Measurements from ENCODE around the genes P4HA3 and PGM2L1.

DNA sequence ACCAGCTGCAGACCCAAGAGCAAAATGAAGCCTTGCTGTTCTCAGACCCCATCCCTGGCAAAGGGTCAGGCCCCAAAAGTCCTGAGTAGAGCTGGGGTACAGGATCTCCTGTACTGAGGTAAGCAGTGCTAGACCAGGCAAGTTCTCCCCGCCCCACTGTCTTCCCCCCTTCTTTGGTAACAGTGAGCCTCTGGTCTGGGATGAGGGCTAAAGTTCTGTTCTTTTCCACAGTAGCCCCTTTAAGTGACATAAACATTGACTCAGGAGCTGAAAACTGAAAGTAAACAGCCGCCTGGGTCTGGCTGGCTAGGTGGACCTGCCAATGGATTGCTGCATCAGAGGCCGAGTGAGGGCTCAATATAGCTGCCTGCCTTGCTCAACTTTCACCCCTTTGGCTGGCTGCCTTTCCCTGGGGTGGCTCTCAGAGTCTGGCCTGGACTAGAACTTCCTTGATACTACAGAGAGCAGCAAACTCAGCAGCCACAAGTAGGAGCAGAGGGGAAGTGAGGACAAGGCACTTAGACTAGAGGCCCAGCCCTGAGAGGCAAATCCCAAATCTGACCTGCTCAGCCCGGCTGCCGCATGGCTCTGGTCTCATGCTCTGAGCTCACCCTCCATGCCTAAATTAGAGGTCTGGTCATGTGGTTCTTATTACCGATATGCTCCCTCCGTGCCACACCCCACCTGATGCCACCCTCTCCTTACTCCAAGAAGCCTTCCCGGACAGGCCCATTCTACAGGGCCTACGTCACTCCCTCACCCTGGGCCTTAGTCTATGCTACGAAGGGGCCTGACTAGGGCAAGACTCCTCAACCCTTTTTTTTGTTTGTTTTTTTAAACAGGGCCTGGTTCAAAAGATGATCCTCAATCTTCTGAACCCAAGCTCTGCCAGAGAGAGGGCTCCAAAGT, 9.6 kb upstream of the UCP3 start:
- RRBS, result no CpG with 5 or more reads among the region's 10 CpGs

DNA sequence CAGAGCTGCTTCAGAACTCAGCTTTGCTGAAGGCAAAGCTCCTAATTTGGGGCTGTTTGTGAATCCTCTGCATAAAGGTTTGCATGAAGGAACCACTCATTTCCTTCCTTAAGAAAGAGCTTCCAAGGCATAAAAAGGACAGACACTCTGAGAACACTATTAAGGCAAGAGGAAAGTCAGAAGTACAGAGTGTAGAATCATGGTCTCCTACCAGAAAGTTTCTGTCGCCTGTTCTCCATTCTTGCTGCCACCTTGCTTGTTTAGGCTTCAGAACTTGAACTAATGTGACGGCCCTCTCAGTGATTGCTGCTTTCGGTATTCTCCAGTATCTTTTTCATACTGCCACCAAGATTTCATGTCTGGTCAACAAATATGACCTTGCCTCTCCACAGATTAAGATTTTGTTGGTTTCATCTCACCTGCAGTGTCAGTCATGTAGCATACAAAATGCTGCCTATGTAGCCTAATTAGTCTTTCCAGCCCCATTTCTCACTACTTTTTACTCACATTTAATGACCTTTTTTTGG, 61.5 kb upstream of the UCP3 start:
- RRBS, result no CpG with 5 or more reads among the region's 3 CpGs

DNA sequence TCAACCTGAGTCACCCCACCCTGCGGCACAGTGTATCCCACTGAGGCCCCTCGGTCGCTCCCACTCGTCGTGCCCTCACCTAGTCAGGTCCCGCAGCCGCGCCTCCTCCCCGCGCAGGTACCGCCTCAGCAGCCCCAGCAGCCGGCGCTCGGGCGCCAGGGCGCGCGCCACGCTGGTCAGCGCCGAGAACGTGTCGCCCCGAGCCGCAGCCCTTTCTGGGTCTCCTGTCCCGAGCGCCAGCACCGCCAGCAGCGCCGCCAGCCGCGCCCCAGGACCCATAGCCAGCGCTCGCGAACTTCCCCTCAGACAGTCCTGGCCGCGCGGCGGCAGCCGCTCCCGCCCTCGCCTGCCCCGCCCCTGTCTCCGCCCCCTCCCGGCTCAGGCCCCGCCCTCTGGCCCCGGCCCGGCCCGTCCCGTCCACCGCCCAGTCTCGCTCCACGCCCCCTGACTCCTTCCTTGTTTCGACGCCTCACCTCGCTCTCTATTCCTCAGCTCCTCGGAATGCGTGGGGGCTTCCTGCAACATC, at the start of gene P4HA3:
P4HA3 (minus strand) TSS at position 308 of the 526 bp plus-strand sequence.
- RRBS, result no CpG with 5 or more reads among the region's 58 CpGs

GRCh38 chr11:74333646-74334425, 22.4 kb upstream of the P4HA3 start:
- RRBS, result no CpG with 5 or more reads among the region's 5 CpGs

DNA sequence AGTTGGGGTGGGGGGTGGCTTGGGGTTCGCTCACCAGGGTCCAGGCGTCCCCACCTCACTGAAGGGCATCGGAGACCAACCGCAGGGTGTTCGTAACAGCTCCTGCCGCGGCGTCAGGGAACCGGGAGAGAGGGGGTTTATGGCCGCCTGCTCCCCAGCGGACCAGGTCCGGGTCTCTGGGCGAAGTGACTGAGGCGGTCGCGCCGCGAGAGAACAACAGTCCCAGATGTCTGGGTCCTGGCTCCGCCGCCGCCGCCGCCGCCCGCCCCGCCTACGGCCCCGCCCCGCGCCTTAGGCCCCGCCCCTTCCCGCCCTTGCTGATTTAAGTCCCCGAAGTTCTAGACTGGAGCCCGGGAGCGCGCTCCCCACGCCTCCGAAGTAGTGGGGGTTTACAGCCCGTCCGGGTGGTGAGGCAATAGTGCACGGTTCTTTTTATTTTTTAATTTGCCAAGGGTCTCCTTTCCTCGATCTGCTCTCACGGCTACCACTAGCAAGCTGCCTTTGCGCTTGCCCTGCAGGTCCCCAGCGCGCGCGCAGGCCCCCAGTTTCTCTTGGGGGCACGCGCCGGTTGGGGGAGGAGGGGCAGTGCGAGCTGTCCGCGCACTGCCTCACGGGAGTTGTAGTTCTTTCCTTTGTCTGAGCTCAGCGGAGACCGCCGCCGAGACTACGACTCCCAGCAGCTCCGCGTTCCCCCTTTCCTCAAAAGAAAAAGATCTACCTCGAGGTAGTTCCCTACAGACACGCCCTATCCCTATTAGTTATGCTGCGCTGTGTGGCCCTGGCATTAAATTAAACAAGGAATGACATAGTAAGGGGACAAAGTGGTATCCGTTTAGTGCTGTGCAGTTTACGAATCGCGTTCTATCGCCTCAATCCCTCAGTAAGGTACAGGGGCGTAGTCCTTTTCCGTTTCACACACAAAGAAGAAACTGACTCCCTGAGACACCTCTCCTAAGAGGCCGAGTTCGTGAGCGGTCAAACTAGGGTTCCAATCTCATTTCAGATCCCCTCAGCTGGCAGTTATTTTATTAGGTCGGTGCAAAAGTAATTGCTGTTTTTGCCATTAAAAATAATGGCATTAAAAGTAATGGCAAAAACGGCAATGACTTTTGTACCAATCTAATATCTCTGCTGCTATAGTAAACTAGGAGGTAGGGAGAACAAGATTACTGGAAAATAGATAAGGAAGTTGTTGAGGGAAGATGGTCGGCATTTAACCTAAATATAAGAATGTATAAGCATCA, at the start of gene PGM2L1:
PGM2L1 (minus strand) TSS at position 228 of the 1,244 bp plus-strand sequence.
- RRBS, result 4% methylated on average over 11 of the region's 78 CpGs

DNA sequence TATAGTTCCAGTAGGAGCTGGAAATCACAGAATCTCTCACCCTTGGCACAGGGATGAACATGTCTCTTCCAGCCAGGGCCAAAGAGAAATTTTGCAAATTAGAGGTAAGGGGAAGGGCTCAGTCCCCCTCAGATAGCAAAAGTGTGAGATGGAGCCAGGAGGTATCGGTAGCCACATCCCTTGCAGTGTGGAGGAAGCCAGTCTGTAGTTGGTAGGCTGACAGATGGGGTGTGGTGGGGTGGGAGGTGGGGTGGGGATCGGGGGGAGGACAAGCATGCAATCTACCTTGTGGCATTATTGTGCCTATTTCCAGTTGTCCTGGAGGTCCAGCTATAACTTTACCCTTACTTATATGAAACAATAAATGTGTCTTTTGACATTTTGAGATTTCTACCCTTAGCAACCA, 25.4 kb downstream of the KCNE3 start:
- RRBS, result no CpG with 5 or more reads among the region's 2 CpGs

DNA sequence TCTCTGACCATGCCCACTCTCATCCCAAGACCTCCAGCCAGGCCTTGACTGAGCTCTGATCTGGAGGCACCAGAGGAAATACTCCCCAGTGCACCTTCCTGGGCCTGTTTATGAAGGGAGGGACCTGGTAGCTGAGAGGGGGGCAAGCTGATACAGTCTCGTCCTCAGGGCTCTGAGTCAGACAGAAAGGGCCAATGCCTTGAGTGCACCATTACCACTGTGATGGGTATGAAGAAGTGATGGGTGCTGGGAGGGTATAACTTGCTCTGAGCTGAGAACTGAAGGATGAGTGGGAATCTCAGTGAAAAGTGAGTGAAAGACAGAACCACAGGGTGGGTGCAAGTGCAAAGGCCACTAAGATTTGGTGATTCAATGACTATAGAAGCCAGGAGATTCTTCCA, 48.9 kb downstream of the CHRDL2 start:
- RRBS, result no CpG with 5 or more reads among the region's 1 CpG

GRCh38 chr11:74682984-74684019, 47.9 kb downstream of the CHRDL2 start:
- RRBS, result 5% methylated on average over 27 of the region's 71 CpGs

DNA sequence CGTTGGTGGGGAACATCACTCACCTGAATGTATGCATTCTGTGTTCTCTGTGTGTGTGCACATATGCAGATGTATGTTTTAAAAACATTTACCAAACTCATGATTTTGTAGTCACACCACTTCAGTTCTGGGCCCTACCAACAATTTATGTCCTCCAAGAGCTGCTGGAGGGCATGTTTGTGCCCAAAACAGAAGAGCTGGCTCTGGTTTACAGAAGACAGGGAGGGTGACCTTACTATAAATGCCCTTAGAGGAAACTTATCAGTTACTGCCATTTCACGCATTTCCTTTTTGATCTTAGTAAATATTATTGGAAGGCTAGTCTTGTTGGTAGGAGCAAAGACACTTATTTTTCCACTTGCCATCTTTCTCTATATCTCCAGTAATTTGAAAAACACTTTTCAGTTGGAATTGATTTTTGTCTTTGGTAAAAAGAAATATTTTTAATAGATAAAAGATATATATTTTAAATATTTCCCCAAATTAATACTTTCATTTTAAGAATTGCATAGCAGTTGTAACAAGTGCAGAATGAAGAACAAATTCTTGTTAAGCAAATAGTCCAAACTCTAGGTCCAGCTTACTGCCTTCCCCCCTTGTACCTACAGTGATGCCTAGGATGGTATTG, 90.0 kb downstream of the RNF169 start:
- RRBS, result no CpG with 5 or more reads among the region's 2 CpGs

- RRBS, result no CpG with 5 or more reads among the region's 4 CpGs
Observed at GRCh38 chr11:74910618-74911266, 38.1 kb downstream of the XRRA1 start.

DNA sequence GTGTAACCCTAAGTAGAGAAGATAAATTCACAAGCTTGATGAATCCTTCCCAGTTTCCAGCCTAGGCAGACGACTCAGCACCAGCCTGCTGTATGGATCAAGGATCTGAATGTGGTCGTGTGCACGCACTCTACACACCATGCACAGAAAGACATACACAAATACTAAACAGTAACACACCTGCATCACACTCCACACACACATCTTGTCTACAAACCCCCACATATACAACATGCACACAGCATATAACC, 45.9 kb downstream of the ARRB1 start:
- RRBS, result no CpG with 5 or more reads among the region's 3 CpGs

DNA sequence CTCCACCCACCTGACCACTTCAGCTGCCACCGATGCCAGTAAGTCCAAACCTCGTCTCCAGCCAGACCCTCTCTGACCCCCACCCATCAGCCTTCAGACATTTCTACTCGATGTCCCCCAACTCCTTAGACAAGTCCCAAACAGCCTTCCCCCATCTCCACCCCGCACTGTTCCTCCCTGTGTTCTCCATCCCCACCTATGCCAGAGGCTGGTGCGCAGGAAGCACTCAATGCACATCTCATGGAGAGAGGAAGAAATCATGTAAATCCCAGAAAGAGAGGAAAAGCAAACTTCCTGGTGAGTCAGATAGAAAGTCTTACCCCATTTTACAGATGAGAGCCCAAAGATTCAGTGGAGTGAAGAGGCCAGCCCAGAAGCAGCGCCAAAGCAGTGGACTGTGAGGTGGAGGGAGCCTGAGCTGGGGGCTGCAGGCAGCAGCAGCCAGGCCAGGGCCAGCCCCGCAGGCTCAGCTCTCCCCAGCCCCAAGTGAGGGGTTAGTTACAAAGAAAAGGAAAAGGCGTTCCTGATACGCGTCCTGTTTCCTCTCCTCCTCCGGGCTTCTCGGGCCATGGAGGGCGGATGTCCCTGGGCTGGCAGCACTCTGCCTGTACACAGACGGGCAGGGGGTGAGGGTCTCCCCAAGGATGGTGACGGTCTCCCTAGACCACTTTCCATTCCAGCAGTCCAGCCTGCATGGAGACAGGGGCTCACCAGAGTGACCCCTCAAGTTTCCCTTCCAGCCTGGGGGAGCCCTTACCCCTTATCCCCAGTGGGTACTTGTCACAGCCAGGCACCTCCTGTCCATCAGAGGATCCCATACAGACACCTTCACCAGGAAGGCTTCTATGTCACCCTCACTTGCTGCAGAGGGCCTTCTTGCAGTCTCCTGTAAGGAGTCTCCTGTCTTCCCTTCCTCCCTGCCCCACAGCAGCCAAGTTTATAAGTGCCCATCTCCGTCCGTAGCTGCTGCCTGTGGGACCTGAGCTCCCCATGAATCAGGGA, 44.9 kb downstream of the ARRB1 start:
- RRBS, result no CpG with 5 or more reads among the region's 17 CpGs

DNA sequence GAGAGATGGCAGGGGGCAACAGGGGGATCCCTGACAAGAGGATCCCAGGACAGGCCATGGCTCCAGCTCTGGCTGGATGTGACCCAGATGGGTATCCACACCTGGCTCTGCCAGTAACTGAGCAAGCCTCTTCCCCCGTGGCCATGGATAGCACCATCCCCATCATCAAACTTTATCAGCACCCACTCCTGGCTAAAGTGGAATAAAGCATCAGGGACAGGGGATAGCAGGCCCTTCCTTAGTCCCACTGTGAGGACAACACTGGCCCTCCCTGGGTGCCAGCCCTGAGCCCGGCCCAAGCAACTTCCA, 43.7 kb downstream of the ARRB1 start:
- RRBS, result no CpG with 5 or more reads among the region's 2 CpGs

DNA sequence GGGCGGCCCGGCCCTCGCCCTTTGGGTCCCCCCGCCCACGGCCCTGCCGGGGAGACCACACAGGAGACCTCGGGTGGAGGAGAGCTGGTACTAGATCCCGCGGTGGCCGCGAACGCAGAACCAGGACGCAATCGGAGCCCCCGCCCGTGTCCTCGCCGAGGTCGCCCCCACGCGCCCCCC, 187 bp downstream of the ARRB1 start:
- RRBS, result 7% methylated on average over 5 of the region's 21 CpGs

DNA sequence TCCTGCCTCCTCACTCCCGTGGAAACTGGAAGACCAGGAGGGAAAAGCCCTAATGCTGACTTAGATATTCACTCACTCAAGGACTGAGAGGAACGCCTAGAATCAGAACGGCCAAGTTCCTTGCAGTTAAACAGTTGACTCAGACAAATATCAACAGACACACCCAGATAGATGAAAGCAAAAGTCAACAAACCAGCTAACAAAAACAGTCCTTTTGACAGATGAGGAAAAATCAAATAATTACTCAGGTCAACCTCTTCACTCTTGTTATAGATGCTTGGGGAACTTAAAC, 20.8 kb upstream of the ARRB1 start:
- RRBS, result no CpG with 5 or more reads among the region's 3 CpGs

DNA sequence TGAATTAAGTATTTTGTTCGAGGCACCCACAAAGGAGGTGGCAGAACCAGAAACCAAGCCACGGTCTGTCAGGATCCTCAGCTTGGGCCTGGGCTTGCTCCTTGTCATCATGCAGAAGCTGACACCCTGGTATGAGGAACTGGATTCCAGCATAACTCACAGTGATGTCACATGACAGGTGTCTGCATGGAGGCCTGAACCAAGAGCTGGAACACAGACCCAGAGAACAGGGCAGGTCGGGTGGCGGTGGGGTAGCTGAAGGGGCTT, 18.7 kb upstream of the RPS3 start:
- RRBS, result no CpG with 5 or more reads among the region's 4 CpGs

- RRBS, result no CpG with 5 or more reads among the region's 17 CpGs
Observed at GRCh38 chr11:75403627-75404713, 4.7 kb downstream of the RPS3 start.

DNA sequence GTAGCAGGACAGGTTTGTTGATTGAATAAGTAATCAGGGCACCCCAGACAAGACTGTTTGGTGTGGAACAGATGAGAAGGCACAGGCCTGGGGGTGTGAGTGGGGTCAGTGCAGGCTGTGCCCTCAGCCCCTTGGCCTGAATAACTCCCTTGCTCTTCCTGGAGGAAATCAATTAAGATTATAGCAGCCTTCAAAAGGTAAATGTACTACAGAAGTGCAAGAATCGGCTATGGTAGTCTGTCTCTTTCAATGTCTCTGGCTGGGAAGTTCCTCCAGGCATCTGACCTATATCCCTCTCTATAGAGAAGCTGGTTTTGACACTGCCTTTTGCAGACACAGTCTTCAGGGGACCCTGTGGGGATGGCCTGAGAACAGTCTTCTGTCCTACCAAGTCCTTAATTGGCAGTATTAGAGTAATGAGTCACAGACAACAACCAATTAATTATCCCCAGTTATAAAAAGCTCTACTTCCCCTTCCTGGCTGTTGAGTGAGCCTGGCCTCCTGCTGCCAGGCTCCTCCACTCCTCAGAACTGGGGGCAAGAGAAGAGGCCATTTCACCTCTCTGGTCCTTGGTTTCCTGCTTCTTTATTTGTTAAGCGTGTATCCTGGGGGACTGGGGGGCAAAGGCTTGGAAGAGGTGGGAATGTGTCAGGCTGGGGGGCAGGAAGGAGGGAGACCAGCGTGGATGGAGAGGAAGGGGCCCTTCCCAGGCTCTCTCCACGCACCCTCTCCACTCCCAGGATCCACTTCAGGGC, 41.2 kb upstream of the KLHL35 start:
- RRBS, result no CpG with 5 or more reads among the region's 4 CpGs

GRCh38 chr11:75547398-75547899, 14.6 kb upstream of the SERPINH1 start:
- RRBS, result no CpG with 5 or more reads among the region's 4 CpGs

DNA sequence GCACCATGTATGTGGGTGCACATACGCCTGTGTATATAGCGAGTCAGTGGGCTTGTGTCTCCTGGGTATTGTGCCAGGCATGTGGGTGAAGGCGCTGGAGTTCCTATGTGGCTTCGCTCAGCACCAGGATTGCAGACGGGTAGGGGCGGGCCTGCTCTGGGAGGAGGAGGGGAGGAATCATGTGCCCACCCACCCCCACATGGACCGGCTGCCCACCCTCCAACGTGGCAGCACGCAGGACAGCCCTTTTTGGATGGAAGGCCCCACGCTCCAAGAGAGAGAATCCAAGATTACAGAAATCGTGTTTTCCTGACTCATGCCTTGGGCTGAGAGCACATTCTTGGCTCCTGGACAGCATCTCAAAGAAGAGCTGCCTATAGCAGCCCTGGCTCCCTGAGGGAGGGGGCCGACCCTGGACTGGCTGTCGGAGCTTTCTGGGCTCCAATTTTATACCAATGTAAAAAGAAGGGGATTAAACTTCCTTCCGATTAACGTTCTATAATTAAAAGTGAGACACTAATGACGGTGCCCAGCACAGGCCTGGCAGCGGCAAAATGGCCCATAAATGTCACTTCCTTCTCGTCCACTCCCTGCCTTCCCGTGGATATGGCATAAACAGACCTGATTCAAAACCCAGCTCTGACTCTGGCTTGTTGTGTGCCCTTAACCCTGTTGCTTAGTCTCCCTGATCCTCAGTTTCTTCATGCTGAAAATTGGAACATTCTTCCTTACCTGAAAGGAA, 3.9 kb upstream of the SERPINH1 start:
- RRBS, result no CpG with 5 or more reads among the region's 19 CpGs

All from islet of Langerhans (tissue), 1 donor.